SK-N-MC (cell line): ENCODE data around the genes CCDC82 and CNTN5.

- RRBS, result under 1% methylated on average over 30 of the region's 64 CpGs
These were observed at the start of gene CCDC82 for GRCh38 chr11:96389028-96390136. Gene CCDC82, minus strand, starts transcription at chr11:96389912.

GRCh38 chr11:97333622-97334005 lies 943.8 kb downstream of the JRKL start:
- RRBS, result no CpG with 5 or more reads among the region's 1 CpG

- RRBS, result no CpG with 5 or more reads among the region's 6 CpGs
These were observed 812.1 kb upstream of the CNTN5 start for GRCh38 chr11:98208728-98209036.

GRCh38 chr11:99020625-99021494 lies at the start of gene CNTN5:
Gene CNTN5, plus strand, starts transcription at chr11:99020949.
- RRBS, result under 1% methylated on average over 10 of the region's 48 CpGs

GRCh38 chr11:99069926-99070305 lies 49.2 kb downstream of the CNTN5 start:
- RRBS, result no CpG with 5 or more reads among the region's 8 CpGs

DNA sequence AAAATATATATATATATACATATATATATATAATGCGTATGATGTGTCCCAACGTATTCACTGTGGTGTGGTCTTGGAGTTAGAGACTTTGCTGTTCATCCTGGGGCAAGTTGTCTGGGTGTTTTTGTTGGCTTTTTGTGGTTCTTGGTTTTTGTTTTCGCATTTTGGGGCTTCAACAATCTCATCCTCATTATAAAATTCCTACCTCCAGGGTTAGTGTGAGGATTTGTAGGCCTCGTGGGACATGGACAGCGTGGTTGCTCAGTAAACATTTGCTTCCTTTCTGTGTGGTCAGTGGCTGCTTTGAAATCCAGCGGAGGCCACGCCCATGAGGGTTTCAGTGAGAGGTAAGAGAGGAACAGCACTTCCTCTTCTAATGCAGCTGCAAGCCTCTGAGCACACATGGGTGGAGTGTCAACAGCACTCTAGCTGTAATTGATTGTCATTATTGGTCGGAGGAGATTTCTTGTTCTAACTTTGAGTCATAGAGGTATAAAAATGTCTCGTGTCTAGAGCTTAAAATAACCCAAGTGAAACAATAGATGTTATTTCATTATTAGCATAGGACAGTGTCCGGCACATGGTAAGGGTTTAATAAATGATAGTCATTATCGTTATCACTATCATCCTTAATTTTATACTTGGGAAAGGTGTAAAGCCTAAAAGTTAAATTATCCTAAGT lies 6.0 kb upstream of the ARHGAP42 start:
- RRBS, result no CpG with 5 or more reads among the region's 11 CpGs

GRCh38 chr11:100688188-100688547 lies 1.1 kb downstream of the ARHGAP42 start:
- RRBS, result no CpG with 5 or more reads among the region's 2 CpGs

GRCh38 chr11:100774150-100774698 lies 87.1 kb downstream of the ARHGAP42 start:
- RRBS, result no CpG with 5 or more reads among the region's 9 CpGs

DNA sequence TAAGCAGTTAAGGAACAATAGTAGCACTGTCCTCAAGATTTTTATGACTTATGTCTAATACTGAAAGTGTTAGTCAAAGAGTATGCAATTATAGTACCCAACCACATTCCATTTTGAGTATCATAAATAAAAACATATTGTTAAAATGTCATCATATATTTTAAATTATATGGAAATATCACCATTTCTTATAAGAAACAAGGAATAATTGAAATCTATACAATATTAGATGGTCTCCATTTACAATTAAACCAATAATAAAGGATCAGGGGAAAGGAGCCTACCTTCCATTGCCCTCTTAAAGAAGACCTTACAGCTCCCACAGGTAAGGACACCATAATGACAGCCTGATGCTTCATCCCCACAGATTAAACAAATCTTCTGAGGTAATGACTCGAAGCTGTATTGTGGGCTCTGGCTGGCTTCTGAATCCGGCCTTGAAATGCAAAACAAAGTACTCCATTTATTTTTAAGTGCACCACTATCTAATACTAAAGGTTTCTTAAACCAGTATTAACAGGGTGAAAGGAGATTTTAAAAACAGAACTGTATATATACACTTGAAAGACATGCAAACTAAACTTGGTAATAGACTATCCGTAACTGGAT lies 3.8 kb downstream of the PGR start:
- RRBS, result no CpG with 5 or more reads among the region's 3 CpGs

- RRBS, result no CpG with 5 or more reads among the region's 4 CpGs
These were observed 572 bp downstream of the ANGPTL5 start for GRCh38 chr11:101915790-101916109.

DNA sequence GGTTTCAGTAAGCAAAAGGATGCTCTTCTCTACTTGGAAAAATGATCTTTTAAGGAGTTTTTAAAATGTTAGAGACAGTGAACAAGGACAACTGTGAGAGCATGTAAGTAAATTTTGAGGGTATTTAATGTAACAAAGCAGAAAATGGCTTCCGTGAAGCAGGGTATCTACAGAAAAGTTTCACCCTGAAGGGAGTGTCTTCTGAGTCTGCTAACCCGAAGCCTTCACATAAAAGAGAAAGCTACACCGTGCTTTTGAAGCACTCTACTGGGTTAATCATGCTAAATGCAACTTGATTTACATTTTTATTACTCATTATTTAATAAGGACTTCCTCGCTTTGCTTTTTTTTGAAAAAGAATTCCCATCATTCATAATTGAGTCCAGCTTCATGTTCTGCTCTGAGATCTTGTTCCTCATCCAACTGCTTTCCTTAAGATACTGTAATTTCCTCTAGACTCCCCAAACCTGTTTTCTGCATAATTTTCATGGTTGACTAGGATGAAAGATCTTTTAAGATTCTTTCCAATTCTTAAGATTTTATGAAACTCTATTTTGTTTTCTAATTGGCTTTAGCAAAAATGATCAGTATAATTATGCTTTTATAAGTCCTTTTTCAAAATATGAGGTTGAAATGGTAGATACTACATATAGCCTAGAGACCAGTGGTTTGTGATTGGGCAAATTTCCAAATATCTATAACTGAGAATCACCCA lies 56.3 kb downstream of the YAP1 start:
- RRBS, result no CpG with 5 or more reads among the region's 4 CpGs

GRCh38 chr11:102179418-102179845 lies 69.2 kb downstream of the YAP1 start:
- RRBS, result no CpG with 5 or more reads among the region's 4 CpGs

DNA sequence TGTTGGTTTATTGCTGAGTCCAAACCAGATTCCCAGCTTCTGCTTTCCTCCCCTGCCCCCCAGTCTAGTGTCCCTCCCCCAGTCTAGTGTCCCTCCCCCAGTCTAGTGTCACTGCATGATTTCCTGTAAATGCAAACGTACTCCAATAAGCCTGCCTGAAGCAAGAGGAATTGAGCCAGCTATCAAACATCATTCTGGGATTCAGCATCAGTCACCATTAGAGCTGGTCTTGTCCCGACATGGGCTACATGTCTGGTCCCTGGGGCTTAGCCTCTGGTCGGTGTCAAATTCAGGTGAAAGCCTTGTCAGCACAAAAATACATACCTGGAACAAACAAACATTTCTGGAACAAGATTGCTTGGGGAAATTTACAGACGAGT lies 13.8 kb downstream of the MMP3 start:
- RRBS, result no CpG with 5 or more reads among the region's 4 CpGs

DNA sequence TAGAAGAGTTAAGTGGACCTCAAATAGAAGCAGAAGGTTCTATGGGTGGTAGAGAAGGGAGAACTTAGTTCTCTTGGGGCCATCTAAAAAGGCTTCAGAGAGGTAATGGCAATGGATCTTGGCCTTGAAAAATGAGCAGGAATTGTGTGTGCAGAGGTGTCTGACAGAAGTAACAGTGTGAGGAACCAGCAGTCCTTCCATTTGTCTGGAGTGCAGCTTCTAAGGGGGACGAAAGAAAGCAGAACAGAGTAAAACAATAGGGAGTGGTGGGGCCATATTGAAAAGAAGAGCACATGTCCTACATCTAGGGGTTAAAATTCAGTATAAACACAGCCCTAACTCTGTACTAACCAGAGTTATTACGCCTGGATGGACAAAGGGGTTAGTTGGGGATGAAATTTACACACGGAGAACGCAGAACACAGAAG lies 283.4 kb upstream of the DDI1 start:
- RRBS, result no CpG with 5 or more reads among the region's 4 CpGs

DNA sequence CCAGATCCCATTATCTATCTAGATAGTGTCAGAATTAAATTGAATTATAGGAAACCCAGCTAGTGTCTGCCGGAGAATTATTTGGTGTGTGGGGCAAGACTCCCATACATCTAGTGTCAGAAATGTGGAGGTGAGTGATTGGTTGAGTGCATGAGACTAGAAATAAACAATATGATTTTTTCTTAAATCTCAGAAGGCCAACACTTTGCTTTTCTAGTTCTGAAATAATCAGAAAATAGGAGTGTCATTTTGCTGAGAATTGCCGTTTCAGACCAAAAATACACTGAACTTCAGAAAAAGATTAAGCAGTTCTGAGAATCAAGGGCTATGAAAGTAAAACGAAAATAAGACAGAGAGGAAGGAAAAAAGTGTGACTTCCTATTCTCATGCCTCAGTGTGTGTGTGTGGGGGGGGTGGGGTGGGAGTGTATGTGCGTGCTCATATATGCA lies 91.4 kb downstream of the CASP4 start:
- RRBS, result no CpG with 5 or more reads among the region's 4 CpGs

DNA sequence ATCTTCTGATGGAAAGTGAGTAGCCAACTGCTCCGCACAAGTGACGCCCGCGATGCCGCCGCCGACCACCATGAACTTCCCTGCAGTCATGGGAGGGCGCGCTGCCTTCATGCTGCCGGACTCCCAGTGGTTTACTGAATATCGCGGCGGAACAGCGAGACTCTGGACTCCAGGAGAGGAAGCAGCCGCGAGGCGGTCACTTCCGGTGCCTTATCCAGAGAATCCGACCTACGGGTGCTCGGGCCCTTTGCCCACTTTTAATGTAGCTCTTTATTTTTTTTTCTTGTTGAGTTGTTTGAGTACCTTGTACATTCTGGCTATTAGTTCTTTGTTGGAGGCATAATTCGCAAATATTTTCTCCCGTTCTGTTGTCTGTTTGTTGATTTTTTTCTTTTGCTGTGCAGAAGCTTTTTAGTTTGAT lies 190.5 kb downstream of the GUCY1A2 start:
- RRBS, result no CpG with 5 or more reads among the region's 23 CpGs

GRCh38 chr11:107403656-107404357 lies 53.8 kb downstream of the CWF19L2 start:
- RRBS, result no CpG with 5 or more reads among the region's 13 CpGs

DNA sequence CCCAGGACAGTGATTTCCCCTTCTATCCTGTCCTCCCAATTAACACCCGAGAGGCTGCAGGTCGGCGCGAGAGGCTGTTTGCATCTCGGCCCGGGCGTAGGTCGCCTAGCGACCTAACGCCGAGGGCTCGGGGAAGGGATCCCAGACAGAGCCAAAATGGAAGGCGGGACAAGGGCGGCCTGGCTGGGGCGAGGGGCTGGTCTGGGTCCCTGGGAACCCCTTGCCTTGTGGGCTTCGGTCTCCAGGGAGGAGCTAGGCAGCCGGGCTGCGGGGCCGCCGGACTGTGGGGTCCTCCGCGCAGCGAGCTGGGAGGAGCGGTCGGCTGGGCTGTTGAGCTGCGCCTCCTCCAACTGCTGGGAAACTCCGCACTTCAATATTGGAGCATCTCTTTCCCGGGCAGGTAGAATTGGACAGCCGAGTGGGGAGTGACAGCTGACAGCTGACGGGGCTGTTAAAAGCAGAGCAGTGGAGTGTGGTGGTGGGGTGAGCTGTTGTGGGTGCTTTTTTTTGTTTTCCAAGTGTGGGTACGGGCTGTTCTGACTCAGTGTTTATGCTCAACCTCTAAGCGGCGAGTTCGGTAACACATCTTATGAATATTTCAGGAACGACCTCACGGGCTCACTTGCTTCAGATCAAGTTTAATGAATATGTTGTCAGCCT lies 785 bp downstream of the ELMOD1 start:
- RRBS, result 8% methylated on average over 11 of the region's 36 CpGs

DNA sequence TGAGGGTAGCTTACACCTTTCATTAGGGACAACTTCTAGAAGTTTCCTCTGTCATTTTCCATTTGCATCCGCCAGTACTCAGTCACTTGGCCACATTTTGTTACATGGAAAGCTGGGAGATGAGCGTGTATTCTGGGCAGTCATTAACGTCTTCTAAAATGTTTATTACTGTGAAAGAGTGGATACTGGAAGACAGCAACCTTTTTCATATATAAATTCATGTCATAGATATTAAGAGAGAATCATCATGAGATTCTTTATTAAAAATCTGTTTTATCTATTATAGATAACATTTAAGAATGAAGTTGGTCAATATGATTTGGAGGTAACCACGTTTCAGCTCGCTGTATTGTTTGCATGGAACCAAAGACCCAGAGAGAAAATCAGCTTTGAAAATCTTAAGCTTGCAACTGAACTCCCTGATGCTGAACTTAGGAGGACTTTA lies 26.1 kb upstream of the ACAT1 start:
- RRBS, result no CpG with 5 or more reads among the region's 5 CpGs

- RRBS, result no CpG with 5 or more reads among the region's 9 CpGs
These were observed 3.0 kb downstream of the ATM start for GRCh38 chr11:108225684-108226419.